ENCODE measurements around the genes RNF11 and OSBPL9.

DNA sequence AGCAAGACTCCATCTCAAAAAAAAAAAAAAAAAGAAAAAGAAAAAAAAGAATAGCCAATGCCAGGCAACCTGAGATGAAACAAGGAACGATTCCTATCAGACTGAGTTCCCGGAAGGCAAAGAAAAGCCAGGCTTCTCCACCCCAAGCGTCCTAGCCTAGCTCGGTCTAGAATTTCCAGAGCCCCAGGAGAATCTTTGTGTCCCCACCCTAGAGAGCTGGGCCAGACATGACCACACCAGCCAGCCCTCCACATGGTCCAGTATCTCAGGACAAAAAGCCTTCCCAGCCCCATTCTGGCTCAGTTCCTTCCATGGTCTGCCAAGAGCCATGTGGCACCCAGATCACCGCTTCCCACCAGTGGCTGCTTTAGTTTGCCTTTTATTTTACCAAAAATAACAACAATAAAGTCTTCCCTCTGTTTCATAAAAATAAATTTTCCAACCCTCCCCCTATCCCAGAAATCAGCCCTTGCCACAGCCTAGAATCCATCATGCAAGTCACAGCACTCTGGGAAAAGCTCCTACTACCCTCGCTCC lies 3.4 kb upstream of the MKNK1 start:
- PRO-cap, 2 experiments, result no peak in any of the 2 experiments
- RAMPAGE, long total RNA, 5 experiments, result no peak in any of the 5 experiments

GRCh38 chr1:46643041-46643544 lies 25.1 kb downstream of the ATPAF1 start:
- PRO-cap, 2 experiments, result no peak in any of the 2 experiments
- RAMPAGE, long total RNA, 5 experiments, result no peak in any of the 5 experiments

GRCh38 chr1:46927735-46928230 lies 13.5 kb downstream of the CYP4A11 start:
- PRO-cap, 2 experiments, result no peak in any of the 2 experiments
- RAMPAGE, long total RNA, 5 experiments, result no peak in any of the 5 experiments

GRCh38 chr1:47003950-47004445 lies 19.5 kb upstream of the CYP4X1 start:
- PRO-cap, 2 experiments, result no peak in any of the 2 experiments
- RAMPAGE, long total RNA, 5 experiments, result no peak in any of the 5 experiments

GRCh38 chr1:47187591-47188014 lies 2.2 kb downstream of the PDZK1IP1 start:
- PRO-cap, 2 experiments, result no peak in any of the 2 experiments
- RAMPAGE, long total RNA, 5 experiments, result no peak in any of the 5 experiments

DNA sequence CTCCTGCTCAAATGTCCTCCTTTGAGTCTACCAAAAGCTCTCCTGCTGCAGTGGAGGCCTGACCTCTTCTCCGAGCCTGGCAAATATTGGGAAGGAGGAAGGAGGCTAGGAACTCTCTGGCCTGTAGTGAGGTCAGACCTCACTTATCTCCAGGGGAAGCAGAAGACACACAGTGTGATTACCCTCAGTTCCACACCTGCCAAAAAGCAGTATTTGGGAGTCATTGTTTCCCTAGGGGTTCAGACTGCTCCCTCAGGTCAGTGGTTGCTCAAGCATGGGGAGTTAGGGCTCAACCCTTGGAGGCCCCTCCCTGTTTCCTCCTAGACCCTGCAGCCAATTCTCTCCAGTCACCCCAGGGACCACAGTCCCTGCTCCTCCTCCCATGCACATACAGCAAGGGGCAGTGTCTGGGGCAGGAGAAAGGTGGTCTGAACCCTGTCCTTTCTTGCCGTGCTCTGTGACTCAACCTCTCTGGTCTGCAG lies 1.2 kb downstream of the PDZK1IP1 start:
- PRO-cap, 2 experiments, result no peak in any of the 2 experiments
- RAMPAGE, long total RNA, 5 experiments, result no peak in any of the 5 experiments

GRCh38 chr1:47685059-47685258 lies 247.1 kb downstream of the FOXD2 start:
- PRO-cap, 2 experiments, result no peak in any of the 2 experiments
- RAMPAGE, long total RNA, 5 experiments, result no peak in any of the 5 experiments

GRCh38 chr1:47708251-47708670 lies 270.4 kb downstream of the FOXD2 start:
- PRO-cap, 2 experiments, result no peak in any of the 2 experiments
- RAMPAGE, long total RNA, 5 experiments, result no peak in any of the 5 experiments

- PRO-cap, 2 experiments, result no peak in any of the 2 experiments
- RAMPAGE, long total RNA, 5 experiments, result no peak in any of the 5 experiments
Measured at GRCh38 chr1:47709904-47710461, 272.1 kb downstream of the FOXD2 start.

GRCh38 chr1:48677397-48677891 lies 99.2 kb downstream of the BEND5 start:
- PRO-cap, 2 experiments, result no peak in any of the 2 experiments
- RAMPAGE, long total RNA, 5 experiments, result no peak in any of the 5 experiments

DNA sequence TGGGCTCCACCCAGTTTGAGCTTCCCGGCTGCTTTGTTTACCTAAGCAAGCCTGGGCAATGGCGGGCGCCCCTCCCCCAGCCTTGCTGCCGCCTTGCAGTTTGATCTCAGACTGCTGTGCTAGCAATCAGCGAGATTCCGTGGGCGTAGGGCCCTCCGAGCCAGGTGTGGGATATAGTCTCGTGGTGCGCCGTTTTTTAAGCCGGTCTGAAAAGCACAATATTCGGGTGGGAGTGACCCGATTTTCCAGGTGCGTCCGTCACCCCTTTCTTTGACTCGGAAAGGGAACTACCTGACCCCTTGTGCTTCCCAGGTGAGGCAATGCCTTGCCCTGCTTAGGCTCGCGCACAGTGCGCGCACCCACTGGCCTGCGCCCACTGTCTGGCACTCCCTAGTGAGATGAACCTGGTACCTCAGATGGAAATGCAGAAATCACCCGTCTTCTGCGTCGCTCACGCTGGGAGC lies 143.0 kb downstream of the AGBL4 start:
- PRO-cap, 2 experiments, result no peak in any of the 2 experiments
- RAMPAGE, long total RNA, 5 experiments, result no peak in any of the 5 experiments

- PRO-cap, 2 experiments, result no peak in any of the 2 experiments
- RAMPAGE, long total RNA, 5 experiments, result no peak in any of the 5 experiments
Measured at GRCh38 chr1:50026067-50026434, 2.3 kb upstream of the AGBL4 start.

DNA sequence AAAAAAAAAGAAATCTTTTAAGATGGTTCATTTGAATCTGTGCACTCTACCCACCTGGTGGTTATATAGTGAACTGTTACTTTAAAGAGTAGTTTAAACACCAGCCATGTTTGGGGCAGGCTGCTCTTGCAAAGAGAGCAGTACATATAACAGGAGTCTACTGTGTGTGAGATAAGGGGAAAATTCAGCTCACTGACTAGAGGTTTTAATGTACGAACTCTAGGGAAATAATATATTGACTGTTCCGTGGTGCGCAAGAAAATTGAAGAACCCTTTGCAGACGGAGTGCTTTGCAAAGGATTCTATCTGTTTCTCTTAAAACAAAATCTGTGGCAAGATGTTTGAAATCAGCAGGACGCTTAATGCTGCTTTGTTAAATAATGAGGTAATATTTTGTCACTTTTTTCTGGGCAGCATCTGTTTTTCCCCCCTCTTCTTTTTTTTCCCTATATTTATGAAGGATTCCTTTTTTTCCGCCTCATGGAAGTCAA lies 3.1 kb upstream of the ELAVL4 start:
- PRO-cap, 2 experiments, result no peak in any of the 2 experiments
- RAMPAGE, long total RNA, 5 experiments, result no peak in any of the 5 experiments

DNA sequence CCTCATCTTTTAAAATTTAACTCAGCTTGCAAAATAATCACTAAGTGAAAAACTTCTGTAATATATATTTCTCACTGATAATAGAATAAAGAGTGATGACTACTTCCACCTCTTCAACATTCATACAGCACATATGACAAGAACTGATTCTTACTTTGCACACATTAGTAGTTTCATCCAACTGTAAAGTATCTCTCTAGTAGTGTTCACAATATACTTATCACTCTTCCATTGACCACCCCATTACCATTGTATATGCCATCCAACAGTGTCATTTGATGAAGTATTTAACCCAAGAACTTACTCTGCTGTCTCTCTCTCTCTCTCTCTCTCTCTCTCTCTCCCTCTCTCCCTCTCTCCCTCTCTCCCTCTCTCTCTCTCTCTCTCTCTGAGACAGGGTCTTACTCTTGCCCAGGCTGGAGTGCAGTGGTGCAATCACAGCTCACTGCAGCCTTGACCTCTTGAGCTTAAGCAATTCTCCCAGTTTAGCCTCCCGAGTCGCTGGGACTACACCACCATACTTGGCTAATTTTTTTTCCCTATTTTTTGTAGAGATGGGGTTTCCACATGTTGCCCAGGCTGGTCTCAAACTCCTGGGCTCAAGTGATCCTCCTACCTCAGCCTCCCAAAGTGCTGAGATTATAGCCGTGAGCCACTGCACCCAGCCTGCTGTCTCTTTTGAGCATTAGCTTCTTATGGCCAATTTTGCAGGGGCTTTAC lies 104.4 kb upstream of the DMRTA2 start:
- PRO-cap, 2 experiments, result no peak in any of the 2 experiments
- RAMPAGE, long total RNA, 5 experiments, result no peak in any of the 5 experiments

- PRO-cap, 2 experiments, result no peak in any of the 2 experiments
- RAMPAGE, long total RNA, 5 experiments, result no peak in any of the 5 experiments
Measured at GRCh38 chr1:50927643-50928548, 32.2 kb downstream of the FAF1 start.

- PRO-cap, 2 experiments, result no peak in any of the 2 experiments
- RAMPAGE, long total RNA, 5 experiments, result no peak in any of the 5 experiments
Measured at GRCh38 chr1:50960641-50961037, 572 bp upstream of the FAF1 start.

GRCh38 chr1:50978741-50979081 lies 8.7 kb downstream of the CDKN2C start:
- PRO-cap, 2 experiments, result no peak in any of the 2 experiments
- RAMPAGE, long total RNA, 5 experiments, result no peak in any of the 5 experiments

DNA sequence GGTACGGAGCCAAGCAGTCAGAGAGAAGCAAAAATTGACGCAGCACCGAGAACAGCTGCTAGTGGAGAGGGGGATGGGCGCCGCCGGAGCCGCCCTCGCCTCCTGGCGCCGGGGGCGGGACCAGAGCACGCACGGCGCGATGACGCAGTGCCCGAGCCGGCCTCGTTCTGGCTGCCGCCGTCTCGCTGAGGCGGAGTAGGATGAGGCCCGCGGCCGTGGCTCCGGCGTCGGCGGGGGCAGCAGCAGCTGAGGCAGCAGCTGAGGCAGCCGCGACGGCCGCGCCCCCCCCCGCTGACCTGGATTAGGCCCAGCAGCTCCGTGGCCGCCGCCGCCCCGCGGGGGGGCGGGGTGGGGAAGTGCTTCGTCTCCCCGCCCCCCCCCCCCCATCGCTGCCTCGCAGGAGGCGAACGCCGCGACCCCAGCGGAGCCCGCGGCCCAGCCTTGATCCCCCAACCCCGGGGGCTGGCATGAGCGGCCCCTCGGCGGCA lies at the start of gene RNF11:
Gene RNF11, plus strand, starts transcription at position 147 of the 488 bp plus-strand sequence.
- PRO-cap, 2 experiments, result peak in 2 of 2 experiments; most common plus-strand start position 193 of the sequence (in 2); most common minus-strand start position 60 of the sequence (in 1)
- RAMPAGE, long total RNA, 5 experiments, result no peak in any of the 5 experiments

DNA sequence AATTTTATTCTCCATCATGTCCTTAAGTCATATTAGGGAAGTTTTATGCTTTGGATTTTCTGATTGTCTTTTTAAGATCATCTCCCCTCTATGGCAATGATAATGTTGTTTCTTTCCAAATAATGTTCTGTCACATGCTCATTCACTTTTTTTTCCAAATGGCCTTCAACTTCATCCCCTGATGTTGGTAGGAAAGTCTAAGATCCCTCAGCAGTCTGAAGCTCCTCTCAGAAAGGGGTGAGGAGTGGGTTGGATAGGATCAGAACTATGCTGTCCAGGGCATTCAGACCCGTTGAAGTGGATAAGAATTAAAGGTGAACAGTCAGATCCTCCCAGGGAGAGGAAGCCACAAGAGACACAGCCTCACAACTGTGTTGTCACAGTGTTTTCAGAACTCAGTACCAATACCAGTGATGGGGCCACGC lies 15.2 kb upstream of the EPS15 start:
- PRO-cap, 2 experiments, result no peak in any of the 2 experiments
- RAMPAGE, long total RNA, 5 experiments, result no peak in any of the 5 experiments

DNA sequence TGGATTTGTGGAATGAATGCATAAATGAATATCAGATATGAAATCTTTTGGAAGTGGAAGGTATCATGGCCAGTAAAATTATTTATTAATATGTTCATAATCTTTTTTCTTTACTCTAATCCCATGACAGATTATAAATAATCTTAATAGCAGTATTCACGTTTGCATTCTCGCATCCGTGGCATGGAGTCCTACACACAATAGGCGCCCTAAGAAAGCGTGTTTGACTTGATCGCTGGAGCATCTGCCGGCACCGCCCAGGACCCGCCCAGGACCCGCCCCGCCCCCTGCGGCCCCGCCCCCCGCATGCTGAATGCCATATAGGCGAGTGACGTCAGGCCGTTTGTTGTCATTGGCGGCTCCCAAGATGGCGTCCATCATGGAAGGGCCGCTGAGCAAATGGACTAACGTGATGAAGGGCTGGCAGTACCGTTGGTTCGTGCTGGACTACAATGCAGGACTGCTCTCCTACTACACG lies at the start of gene OSBPL9:
Gene OSBPL9, plus strand, starts transcription at position 349 of the 478 bp plus-strand sequence.
- PRO-cap, 2 experiments, result peak in 2 of 2 experiments; most common plus-strand start position 349 of the sequence (in 2); most common minus-strand start position 185 of the sequence (in 1)
- RAMPAGE, long total RNA, 5 experiments, result start-site peak on the plus strand in 4 of 5 experiments, centred at positions 348 to 361 of the sequence, 25 to 777 reads per replicate